Airway epithelial cell (primary cell): ENCODE measurements around the genes SP6 and HOXB3.

DNA sequence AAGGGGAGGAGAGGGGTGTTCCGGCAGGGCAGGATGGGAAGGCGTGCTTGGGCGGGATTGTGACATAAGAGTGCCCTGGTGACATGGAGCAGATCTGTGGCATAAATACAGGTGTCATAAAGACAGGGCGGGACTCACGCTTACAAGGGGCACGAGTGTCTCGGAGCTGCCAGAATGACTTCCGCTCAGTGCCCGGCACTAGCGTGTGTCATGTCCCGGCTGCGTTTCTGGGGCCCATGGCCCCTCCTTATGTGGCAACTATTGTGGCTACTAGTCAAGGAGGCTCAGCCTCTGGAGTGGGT lies 37.9 kb upstream of the RPRML start:
- RAMPAGE, long total RNA = no peak

- RAMPAGE, long total RNA = no peak
Observed at GRCh38 chr17:47669118-47670002, 19.6 kb downstream of the KPNB1 start.

DNA sequence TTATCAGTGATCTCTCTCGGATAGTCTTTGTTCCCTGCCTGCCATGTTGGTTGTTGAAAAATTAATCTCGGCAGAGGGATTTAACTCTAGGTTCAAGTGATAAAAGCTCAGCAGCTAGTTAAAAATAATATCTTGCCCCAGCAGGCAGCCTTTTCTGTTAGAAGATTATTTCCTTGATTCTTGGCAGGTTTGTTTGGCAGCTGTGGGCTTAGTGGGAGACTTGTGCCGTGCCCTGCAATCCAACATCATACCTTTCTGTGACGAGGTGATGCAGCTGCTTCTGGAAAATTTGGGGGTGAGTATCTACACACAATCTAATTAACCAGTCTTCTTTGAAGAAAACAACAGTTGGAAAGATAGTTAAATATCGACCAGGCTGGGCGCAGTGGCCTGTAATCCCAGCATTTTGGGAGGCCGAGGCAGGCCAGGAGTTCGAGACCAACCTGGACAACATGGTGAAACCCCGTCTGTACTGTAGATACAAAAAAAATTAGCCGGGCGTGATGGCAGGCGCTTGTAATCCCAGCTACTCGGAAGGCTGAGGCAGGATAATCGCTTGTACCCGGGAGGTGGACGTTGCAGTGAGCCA lies 17.0 kb upstream of the TBKBP1 start:
- RAMPAGE, long total RNA = no peak

- RAMPAGE, long total RNA = no peak
Observed at GRCh38 chr17:47829804-47830018, 1.6 kb downstream of the MRPL10 start.

DNA sequence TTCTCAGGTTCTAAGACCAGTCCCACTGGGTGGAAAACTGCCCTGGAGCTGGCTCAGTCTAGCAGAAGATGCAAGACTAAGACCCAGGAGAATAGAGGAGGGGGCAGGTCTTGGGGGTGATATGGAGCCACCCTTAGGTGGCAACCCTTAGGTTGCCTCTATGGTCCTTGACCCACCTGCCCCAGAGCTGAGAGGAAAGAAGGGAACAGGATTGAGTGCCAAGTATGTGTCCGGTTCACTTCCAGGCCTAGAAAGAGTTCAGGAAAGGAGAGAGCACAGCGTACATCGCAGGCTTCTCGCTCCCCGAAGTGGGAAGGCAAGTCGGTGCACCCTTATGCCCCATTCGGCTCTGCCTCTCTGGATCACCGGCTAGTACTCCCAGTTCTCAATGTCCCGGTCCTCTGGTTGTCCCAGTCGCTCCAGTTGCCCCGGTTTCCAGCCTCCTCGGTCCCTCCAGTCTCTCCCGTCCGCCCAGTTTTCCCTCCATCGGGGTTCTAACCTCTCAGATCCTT lies 611 bp downstream of the SP6 start:
- RAMPAGE, long total RNA = no peak

GRCh38 chr17:47850808-47851745 lies at the start of gene SP6:
TSS of gene SP6 (minus strand) at chr17:47851163.
- RAMPAGE, long total RNA = no peak

DNA sequence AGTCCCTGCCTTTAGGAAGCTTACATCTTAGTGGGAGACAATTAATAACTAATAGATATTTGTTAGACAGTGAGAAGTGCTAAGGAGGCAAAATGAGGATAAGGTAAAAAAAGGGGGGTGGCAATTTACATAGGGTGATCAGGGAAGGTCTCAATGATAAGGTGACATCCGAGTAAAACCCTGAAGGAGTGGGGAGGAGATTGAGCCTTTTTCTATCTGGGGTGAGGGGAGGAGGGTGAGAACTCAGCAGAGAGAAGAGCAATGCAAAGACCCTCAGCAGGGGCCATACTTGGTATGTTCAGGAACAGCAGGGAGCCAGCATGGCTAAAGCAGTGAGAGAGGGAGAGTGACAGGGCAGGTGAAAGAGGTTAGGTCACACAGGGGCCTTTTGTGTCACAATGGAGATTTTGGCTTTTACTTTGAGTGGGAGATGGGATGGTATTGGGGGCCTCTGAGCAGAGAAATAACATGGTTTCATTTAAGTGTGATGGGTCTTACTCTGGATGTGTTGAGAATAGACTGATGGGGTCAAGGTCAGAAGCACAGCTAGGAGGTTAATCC lies 6.0 kb downstream of the SP2 start:
- RAMPAGE, long total RNA = no peak

GRCh38 chr17:48011140-48011769 lies 26.3 kb downstream of the COPZ2 start:
- RAMPAGE, long total RNA = no peak

GRCh38 chr17:48014343-48014857 lies 23.2 kb downstream of the COPZ2 start:
- RAMPAGE, long total RNA = no peak

GRCh38 chr17:48055404-48056151 lies 7.4 kb downstream of the NFE2L1 start:
- RAMPAGE, long total RNA = no peak

DNA sequence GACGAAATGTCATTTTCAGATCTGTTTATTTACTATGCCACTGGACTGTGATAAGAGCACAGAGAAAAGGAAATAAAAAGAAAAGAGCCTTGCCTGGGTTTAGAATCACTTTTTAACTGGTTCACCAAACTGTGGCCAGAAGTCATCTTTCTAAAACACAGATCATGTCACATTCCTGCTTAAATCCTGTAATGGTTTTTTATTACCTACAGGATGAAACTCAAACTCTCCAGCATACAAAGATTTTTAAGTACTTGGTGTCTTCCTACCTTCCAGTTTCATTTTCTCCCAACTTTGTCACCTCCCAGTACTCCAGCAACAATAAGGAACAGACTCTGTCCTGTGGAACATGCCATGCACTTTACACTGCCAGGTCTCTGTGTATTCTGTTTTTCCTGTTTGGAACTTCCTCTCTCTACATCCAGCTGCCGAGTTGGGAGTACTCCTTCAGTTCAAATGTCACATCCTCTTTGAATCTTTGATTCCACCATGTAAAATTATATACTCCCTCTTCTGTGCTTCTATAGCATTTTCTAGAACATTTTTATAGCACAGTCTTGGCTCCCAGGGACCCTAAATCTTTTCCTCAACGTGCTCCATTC lies 91.6 kb downstream of the SNX11 start:
- RAMPAGE, long total RNA = no peak

- RAMPAGE, long total RNA = no peak
Observed at GRCh38 chr17:48521916-48522774, 8.7 kb downstream of the HOXB1 start.

DNA sequence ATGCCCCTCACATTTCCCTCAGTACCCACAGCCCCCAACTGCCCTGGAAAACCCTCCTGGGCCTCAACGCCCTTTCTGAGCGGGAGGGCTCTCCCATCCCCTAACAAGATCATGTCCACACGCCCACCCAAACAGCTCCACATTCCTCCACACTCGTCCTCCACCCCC lies 14.4 kb downstream of the HOXB4 start:
- RAMPAGE, long total RNA = no peak

DNA sequence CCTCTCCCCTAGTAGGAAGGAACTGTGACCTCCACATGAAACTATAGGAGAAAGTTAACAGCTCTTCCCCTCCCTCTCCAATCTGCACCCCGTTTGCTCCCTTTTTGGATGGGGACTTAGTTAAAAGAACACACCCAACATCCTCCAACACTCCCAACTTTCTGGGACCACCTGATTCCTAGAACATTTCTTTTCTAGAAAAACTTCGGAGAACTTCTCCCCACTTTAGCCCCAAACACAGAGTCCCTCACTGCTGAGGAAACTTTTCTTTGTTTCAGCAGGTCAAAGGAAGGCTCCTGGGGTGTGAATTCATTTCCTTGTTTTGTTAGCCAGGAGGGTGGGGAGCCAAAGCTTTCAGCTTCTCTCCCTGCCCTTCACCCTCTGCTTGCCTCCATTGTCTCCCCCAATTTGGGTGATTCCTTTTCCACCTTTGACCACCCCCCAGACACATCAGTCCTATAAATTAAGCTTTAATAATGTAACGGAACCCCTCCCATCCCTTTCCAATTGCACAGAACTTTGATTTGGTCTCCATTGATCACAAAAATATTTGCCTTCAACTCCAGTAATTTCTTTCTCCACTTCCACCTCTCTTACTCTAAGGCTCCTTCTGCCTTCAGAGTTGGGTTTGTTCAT lies 10.5 kb downstream of the HOXB4 start:
- RAMPAGE, long total RNA = no peak

GRCh38 chr17:48579757-48580867 lies 2.0 kb upstream of the HOXB4 start:
- RAMPAGE, long total RNA = no peak

DNA sequence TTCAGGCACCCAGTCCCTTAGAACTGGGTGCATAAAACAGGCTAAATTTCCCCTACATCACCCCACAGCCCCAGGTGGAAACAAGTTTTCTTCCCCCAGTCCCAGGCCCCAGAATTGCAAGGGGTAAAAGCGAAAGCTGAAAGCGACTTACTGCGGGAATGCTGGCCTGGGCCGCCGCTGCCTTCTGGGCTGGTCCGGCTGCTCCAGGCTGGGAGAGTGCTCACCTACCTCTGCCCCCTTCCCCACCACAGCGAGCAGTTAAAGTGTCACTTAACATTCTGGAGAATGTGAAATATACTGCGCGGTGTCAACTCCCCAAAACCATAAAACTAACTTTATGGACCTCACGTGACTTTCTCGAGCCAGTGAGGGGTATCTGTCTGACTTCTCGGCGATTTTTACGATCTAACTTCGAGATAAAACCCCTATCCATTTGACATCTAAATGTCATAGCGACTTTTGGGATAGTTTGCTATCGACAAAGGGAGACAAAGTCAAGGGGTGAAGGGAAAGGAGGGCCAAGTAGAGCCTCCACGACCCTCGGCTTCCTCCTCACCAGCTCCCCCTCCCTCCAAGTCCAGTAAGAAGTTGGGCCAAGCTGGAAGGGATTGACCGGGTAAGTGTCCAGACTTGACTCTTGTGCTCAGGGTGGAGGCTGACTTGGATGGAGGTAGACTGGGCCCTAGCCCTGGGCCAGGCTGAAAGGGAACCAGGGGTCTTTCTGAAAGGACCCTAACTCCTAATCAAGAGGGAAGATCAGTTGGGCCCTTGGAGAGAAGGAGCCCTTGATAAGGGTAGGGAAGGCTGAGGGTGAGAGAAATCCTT lies at the start of gene HOXB3:
HOXB3 (minus strand) TSS at position 268 of the 825 bp plus-strand sequence.
- RAMPAGE, long total RNA = no peak

- RAMPAGE, long total RNA = no peak
Observed at GRCh38 chr17:48620109-48621434, 5.5 kb upstream of the HOXB8 start.

GRCh38 chr17:48628569-48629208 lies 2.5 kb upstream of the HOXB9 start:
- RAMPAGE, long total RNA = no peak

DNA sequence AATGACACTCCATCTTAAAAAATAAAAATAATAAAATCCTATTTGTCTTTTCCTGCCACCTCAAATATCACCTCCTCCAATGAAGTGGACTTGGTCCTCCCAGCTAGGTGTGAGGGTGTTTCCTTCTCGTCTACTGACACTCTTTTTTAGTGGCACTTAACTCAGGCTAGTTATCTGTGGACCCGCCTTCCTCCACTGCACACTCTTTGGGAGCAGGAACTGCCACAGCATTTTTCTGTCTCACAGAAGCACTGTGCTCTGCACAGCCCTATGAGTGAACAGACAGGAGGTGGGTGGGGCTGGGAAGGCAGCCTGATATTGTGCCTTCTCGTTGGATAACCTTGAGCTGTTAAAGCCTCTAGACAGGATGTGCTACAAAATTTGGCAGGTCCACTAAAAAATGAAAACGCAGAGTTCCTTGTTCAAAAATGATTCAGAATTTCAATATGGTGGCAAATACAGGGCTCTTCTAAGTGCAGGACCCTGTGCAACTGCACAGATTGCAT lies 31.9 kb upstream of the HOXB13 start:
- RAMPAGE, long total RNA = no peak

- RAMPAGE, long total RNA = no peak
Observed at GRCh38 chr17:48837881-48838341, 7.1 kb downstream of the CALCOCO2 start.